Thoracic aorta (tissue), 1 donor: ENCODE measurements around a stretch of chr16.

GRCh38 chr16:88438302-88439011 is 14.6 kb upstream of the ZFPM1 start:
- RAMPAGE, long total RNA = no peak

DNA sequence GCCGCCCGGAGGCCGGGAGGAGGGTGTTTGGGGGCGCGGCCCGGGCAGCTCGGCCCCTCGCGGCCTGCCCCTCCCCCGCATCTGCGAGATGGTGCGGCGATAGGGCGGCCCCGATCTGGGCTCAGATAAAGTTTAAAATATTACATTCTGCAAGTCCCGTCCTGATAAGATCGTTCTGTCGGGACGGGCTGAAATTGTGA is 722 bp downstream of the ZFPM1 start:
- RAMPAGE, long total RNA = no peak

DNA sequence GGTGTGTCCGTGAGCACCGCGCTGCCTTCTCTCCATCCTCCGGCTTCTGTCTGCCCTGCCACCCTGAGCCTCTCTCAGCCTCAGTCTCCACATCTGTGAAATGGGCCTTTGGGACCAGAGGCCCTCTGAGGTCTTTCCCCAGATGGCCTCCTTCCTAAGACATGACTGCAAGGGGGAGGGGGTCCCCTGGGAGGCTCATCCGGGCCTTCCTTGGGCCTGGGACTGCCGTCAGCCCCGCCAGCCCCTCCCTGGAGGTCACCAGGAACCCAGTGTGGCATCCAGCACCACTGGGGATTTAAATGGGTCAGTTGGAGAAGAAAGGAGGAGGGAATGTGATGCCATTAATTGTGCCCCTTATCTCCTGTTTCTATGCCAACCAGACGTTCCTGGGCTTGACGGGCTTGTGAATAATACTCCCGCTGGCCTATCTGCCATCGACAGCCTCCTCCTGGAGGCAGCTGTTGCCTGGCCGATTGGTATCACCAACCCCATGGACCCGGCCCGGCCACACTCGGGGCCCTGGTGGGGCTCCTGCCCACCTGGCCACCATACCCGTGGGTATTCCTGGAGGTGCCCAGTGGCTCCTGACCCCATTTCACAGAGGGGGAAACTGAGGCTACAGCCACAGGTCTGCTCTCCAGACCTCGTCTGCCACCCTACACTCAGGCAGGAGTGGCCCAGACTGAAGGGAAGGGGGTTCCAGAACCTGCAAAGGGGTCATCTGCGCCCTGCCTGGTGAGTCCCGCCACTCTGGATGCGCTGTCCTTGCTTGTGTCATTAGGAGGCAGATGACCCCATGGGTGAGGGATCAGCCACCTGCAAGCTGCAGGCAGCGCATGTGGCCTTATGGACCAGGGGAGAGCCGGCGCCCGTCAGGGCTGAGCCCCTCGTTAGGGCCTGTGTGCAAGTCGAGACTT is 5.3 kb downstream of the ZFPM1 start:
- RAMPAGE, long total RNA = no peak

- RAMPAGE, long total RNA = no peak
Measured at GRCh38 chr16:88470178-88470673, 17.1 kb downstream of the ZFPM1 start.

DNA sequence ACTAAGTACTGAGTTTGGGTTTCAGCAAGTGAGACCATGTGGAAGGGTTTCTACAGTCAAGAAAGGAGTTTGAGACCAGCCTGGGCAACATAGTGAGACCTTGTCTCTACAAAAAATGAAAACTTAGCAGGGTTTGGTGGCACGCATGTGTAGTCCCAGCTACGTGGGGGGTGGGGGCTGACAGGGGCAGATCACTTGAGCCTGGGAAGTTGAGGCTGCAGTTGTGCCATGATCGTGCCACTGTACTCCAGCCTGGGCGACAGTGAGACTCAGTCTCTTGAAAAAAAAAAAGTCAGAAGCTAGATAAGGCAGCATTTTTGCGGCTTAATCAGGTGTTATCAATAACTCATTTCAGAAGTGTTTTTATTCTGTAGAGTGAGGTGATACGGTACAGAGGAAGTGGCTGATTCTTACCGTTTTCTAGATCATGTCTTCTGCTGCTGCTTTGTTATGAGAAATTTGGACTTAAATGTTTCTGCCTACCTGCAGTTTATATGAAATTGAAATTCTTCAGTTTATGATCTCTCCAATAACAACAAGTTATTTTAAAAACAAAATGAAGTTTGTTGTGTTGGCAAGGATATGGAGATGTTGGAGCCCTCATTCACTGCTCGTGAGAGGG is 18.5 kb downstream of the ZC3H18 start:
- RAMPAGE, long total RNA = no peak

DNA sequence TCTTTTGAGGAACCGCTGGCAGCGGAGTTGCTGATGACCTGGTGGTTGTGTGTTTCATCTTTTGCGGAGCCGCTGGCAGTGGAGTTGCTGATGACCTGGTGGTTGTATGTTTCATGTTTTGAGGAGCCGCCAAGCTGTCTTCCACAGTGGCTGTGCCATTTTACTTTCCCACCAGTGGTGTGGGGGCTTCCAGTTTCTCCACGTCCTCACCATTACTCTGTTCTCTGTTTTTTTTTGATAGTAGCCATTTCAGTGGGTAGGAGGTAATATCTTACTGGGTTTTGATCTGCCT is 21.7 kb downstream of the ZC3H18 start:
- RAMPAGE, long total RNA = no peak

DNA sequence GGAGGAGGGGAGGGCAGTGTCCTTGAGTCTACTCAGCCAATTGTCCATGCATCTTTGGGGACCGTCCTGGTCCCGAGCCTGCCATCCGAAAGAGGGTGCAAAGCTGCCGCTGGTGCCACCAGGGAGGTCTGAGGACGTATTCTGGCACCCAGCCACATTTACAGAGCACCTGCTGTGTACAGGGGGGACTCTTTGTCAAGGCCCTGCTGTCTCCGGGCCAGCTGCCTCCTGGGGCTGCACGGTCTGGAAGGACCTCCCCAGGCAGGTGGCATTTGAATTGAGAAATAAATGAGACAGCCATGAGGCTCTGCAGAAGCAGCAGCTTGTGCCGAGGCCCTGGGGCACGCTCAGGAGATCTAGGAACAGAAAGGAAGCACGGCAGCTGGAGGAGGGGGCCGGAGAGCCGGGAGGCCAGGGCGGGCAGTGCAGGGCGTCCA is 1.5 kb downstream of the CYBA start:
- RAMPAGE, long total RNA = no peak

DNA sequence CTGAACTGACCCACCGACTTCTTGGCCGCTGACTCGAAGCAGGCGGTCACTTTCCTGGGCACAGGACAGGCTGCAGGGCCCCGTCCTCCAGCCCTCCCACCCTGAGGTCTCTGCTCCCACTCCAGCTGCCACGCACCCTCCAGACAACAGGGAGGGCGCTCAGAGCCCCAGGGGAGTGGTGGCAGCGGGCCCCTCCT is 1.0 kb downstream of the CYBA start:
- RAMPAGE, long total RNA = no peak

DNA sequence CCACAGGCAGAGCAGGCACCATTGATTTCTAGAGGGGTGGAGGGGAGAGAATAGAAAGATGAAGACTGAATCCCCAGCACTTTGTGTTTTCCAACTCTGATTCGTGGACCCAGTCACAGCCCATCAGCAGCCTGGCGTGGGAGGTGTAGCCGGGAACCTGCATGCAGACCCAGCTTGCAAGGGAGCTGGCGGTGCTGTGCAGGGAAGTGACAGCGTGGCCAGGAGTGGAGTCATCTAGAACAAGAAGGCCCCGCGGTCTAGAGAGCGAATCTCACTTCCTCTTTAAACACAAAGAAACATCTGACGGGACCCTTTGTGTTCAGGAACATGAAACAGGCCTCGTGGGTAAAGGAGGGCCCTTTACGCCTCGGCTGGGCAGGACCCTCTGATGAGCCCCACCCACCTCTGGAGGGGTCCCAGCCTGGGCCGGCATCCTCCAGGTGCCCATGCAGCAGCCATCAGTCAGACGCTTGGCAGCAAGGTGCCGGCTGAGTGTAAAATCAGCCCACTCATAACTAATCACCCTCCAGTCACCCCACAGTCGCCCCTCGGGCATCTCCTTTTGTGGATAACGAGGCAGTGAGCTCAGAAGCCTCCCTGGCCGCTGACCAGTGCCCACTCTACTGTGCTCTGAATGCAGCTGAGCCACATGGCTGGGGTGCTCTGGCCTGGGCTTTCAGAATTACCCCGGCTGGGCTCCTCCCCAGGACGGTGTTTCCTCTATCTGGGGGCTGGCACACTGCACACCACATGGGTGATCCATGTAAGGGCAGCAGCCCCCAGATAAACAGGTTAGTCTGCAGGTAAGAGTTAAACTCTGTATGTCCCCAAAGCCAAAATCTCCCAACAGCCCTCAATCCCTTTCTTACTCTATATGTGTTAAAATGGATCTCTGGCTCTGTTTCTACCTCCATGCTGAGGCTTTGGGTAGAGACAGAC is 4.4 kb downstream of the SNAI3 start:
- RAMPAGE, long total RNA = no peak

DNA sequence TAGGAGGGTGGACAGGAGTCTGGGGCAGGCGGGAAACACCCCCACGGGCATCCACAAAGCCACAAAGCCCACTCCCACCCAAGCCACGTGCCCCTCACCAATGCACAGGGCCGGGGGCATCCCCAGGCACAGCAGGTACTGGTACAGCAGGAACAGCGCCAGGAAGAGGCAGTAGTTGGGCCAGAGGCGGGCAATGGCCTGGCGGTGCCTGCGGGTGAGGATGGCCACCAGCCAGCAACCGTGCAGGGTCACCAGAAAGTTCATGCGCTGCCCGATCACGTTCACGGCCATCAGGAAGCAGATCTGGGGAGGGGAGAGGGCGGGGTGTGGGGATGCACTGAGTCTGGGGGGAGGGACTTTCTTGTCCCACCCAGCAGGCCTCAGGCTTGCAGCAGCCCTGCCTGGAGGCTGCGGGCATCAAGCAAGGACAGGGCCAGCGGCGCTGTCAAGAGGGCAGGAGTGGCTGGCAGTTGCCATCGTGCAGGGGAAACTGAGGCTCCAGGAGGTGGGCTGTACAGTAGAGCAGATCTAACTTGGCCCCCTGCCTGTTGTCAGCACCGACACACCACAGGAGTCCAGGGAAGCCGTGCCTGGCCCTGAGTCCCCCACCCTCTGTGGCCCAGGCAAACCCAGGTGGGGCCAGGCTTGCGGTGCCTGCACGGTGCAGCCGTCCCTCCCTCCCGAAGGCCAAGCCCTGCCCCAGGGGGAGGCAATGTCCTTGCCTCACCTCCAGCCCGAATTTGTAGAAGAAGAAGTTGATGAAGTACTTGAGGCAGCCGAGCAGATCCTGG is 25.5 kb downstream of the CTU2 start:
- RAMPAGE, long total RNA = no peak

DNA sequence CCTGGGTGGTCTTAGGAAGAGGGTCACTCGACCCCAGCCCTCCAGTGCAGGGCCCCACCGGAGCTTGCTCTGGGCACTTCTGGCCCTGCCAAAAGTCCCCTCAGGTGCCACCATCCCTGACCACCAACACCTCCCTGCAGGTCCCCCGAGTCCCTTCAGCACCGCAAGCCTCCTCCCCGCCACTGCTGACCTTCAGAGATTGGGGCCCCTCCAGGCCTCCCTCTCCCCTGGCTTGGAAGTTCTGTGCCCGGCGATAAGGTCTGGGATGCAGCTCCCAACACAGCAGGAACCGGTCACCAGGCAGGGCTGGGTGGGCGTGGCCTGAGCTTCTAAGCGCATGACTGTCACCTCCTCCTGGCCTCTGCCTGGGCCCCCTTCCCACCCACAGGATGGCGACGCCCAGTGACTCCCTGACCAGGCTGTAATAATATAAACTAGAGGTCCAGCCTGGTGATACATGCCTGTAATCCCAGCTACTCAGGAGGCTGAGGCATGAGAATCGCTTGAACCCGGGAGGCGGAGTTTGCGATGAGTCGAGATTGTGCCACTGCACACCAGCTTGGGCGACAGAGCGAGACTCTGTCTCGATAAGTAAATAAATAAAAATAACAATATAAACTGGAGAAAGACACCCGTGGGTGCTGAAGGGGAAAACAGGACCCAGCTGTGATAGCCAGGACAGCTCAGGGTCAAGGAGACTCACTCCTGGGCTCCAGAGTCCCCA is 11.1 kb downstream of the PIEZO1 start:
- RAMPAGE, long total RNA = no peak

- RAMPAGE, long total RNA = no peak
Measured at GRCh38 chr16:88785504-88786009, 537 bp upstream of the PIEZO1 start.

DNA sequence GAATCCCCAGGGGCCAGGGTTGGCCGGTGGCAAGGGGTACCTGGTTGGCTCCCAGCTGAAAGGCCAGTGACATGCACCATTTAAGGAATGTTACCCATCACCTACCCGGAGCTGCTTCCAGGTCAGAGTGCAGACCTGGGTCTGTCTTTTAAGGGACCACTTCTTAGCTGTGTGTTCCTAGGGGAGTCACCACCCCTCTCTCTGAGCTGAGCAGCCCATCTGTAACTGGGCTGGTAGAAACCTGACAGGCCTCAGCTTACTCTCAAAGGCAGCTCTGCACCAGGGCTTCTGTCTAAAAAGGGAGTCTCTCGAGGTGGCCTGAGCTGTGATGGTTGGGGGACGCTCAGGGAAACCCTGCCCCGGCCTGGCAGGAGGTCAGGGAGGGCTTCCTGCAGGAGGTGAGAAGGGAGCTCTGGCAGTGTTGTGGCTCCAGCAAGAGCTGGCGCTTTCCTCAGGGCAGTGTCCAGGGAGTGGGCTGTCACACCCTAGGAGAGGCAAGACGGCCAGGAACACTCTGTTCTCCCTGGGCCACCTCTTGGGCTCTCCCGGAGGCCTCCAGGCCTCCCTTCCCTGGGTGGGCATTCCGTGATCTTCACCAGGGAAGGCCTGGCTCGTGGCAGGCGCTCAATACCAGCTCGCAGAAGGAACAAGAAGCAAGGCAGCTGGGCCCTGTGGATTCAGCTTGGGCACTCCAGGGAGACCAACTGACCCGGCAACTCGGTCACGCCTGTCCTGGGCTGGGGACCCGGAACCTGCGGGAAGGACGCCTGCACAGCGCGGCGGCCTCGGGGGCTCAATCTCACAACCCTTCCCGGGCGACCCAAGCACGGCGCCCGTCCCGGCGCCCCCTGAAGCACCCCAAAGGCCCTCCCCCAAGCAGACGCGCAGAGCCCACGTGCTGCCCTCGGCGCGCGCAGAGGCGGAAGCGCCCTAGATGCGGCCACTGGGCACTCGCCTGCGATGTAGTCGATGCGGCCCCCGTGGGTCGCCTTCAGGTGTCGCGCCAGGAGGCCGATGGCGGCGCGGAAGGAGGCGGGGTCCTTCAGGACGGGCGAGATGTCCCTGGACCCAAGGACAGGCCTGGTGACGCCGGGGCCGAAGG is 782 bp downstream of the APRT start:
- RAMPAGE, long total RNA = no peak

GRCh38 chr16:88838781-88839435 is 17.8 kb downstream of the GALNS start:
- RAMPAGE, long total RNA = no peak

DNA sequence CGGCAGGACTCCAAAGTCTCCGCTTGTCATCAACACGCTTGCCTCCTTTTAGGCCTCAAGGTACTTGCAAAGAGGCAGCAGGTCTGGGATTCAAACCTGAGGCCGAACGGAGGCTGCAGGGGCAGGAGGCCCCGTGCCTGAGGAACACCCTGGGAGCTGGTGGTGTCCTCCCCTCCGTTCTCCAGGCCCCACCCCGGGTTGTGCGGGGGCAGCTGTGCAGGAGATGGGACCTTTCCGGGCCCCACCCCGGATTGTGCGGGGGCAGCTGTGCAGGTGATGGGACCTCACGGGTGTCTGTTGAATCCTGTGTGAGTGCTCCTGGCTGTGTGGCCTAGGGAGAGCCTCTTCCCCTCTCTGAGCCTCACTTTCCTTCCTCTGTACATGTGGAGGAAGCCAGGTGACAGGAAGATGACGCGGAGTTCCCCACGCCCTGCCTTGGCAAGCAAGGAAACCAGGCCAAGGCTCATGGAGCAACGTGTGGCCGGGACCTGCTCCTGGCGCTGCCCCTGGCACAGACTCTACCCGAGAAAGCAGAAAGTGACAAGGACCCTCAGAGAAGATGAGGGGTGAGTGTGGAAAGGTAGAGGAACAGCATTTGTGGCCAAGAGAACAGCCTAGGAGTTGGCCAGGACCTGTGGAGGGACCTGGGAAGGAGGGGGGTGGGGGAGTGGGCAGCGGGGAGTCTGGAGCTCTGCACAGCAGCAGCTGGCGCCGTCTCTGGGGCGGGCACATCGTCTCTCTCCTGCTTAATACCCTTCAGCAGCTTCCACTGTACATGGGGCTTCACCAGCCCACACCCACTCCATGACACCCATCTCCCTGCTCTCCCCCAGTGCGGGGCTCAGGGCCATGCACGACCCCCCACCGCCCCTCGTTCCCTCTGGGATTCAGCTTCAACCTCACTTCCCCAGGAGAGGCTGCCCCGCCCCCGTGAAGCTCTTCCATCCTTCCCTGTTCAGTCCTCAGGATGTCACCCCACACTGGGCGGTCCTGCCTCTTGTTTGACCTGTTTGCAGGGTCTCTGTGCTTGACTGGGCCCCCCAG is 38.3 kb upstream of the PABPN1L start:
- RAMPAGE, long total RNA = no peak

DNA sequence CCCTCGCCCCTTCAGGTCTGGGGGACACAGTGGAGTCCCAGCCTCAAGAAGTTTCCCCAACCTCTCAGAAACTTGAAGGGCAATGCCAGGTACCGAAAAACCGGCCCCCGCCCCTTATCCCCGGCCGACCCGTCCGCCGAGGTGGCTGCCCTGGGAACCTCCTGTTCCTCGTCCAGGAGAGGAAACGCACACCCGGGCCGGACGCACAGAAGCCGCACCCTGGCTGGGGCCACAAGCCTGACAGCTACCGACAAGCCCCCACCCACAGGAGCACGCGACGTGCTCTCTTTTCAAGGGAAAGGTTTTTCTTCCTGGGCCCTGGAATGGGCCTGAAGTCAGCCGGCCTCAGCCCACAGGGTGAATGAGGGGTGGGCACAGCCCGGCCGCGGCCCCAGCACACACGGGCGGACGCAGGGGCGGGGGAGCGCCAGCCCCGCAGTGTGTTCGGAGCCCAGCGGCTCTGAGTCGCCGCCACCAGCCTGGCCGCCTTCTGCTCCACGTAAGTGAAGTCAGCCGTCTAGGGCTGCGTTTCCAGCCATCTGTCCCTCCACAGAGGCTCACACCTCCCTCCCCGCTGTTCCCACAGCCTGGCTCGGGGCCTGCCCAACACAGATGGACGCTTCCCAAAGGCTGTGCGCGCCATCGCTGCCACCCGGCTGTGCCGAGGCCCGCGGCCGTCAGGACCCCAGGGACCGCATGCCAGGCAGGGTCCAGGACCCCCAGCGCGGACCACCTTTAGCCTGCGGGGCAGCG is 37.0 kb downstream of the CBFA2T3 start:
- RAMPAGE, long total RNA = no peak

DNA sequence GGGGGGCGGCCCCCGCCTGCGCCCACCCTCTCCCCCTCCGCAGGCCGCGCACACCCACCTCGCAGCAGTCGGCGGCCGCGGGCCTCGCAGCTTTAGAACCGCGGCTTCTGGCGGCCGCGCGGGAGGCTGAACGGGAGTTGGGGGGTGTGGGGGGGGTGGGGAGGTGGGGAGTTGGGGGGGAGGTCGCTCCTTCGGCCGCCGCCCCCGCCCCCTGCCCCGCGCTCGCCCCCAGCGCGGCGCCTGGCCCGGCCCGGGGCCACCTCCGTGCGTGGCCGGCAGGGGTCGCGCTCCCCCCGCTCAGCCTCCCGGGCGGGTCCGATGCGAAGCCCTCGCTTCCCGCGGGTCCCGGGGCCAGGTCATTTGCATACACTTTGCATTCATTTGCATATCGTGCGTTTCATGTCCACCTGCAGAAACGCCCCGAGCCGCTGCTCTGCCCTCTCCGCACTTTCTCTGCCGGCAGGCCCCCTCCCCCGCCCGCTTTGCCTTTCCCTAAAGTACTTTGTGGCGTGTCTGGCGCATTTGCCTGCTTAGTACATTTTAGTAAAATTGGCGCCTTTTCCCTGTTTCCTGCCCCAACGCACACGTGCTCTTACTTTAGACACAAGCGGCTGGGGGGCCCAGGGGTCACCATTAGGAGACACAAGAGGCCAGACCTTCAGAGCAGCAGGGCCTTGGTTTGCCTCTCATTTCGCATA is 35.1 kb downstream of the CBFA2T3 start:
- RAMPAGE, long total RNA = no peak

DNA sequence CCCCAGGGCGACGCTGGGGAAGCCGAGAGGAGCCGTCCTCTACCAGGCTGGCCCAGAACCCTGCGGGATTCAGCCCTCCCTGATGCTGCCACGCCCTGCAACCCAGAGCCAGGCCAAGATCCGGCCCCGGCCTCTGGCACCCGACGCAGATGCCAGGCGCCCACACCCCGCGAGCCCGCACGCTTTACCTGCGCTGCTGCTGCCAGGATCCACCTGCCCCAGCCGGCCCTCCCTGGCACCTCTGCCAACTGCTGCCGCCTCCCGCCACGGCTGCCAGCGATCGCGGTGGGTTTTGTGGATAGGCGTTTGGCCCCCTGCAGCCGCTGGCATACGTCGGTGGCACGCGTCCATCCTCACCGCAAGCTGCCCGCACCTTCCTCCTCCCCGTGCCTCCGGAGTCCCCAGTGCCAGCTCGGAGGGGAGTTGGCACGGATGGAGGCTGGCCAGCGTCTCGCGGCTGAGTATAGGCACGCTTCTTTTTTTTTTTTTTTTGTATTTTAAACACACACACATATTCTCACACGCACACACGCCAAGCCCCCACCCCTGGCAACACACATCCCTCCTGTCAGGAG is 41.3 kb upstream of the ACSF3 start:
- RAMPAGE, long total RNA = no peak

GRCh38 chr16:89071739-89072463 is 21.8 kb upstream of the ACSF3 start:
- RAMPAGE, long total RNA = no peak

- RAMPAGE, long total RNA = no peak
Measured at GRCh38 chr16:89100867-89101559, 7.4 kb downstream of the ACSF3 start.